Metastatic Liver Carcinoma in the Adrenal Gland (tissue), 2 donors: Measurements from ENCODE around the genes TCAP and CDC6.

DNA sequence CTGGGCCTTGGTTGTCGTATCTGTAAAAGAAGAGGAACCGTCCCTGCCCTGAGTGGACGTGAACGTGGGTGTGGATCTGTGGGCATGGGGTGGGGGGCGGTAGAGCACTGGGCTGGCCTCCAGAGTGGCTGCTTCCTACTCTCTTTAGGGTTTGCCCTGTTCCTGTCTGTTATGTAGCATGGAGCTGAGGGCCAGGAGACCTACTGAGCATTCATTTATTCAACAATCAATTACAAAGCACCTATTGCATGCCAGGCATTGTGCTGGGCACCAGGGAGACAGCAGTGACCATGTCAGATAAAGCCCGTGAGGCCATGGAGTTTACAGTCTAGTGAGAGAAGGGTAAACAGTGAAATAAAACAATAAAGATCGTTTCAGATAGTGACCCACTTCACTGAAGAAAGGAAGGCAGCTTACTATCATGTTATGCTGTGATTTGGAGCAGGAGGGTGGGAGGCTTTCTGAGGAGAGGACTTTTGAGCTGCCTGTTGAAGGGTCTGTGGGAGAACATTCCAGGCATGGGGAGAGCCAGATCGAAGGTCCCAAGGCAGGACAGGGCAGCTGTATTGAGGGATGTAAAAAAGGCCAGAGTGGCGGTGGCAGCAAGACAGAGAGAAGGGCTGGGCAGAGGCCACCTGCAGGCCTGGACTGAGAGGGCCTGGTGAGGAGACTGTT lies 12.9 kb upstream of the TCAP start:
- PRO-cap, 2 experiments: no peak in any of the 2 experiments

DNA sequence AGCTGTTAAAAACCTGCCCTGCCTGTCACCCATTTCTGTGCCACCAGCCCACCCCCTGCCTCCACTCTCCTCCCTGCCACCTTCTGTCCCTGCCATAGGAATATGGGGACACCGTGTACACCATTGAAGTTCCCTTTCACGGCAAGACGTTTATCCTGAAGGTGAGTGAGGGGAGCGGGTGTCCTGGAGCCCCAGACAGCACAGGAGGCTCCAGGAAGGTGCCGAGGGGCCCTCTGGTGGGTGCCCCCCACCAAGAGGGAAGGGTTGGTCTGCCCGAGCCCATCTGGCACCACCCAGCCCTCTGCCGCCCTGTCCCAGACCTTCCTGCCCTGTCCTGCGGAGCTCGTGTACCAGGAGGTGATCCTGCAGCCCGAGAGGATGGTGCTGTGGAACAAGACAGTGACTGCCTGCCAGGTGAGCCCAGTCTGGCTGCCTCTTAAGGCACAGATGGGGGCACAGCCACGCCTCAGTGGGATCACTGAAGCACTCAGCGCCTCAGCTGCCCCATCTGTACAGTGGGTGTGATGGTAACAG lies 5.0 kb upstream of the TCAP start:
- PRO-cap, 2 experiments: no peak in any of the 2 experiments

- PRO-cap, 2 experiments: no peak in any of the 2 experiments
These were observed 2.7 kb upstream of the TCAP start for GRCh38 chr17:39662419-39662948.

DNA sequence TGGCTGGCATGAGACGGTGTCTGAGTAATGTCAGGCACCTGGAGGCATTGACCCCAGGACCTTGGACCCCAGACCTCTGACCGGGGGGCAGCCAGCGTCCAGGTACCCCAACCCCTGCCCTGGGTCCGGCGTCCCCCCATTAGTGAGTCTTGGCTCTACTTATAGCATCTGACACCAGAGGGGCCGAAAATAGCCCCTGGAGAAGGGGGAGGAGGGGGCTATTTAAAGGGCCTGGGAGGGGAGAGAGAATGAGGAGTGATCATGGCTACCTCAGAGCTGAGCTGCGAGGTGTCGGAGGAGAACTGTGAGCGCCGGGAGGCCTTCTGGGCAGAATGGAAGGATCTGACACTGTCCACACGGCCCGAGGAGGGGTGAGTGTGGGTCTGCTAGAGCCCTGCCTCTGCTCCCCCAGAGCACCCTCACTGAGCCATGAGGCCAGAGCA lies at the start of gene TCAP:
Gene TCAP (plus strand): TSS at position 251 of the 443 bp plus-strand sequence.
- PRO-cap, 2 experiments: no peak in any of the 2 experiments

- PRO-cap, 2 experiments: no peak in any of the 2 experiments
These were observed 9.4 kb downstream of the PGAP3 start for GRCh38 chr17:39678321-39678981.

GRCh38 chr17:39703545-39703995 lies 3.7 kb downstream of the ERBB2 start:
- PRO-cap, 2 experiments: peak in 2 of 2 experiments; most common plus-strand start chr17:39703661 (in 2)

GRCh38 chr17:39704817-39705676 lies 5.2 kb downstream of the ERBB2 start:
- PRO-cap, 2 experiments: no peak in any of the 2 experiments

DNA sequence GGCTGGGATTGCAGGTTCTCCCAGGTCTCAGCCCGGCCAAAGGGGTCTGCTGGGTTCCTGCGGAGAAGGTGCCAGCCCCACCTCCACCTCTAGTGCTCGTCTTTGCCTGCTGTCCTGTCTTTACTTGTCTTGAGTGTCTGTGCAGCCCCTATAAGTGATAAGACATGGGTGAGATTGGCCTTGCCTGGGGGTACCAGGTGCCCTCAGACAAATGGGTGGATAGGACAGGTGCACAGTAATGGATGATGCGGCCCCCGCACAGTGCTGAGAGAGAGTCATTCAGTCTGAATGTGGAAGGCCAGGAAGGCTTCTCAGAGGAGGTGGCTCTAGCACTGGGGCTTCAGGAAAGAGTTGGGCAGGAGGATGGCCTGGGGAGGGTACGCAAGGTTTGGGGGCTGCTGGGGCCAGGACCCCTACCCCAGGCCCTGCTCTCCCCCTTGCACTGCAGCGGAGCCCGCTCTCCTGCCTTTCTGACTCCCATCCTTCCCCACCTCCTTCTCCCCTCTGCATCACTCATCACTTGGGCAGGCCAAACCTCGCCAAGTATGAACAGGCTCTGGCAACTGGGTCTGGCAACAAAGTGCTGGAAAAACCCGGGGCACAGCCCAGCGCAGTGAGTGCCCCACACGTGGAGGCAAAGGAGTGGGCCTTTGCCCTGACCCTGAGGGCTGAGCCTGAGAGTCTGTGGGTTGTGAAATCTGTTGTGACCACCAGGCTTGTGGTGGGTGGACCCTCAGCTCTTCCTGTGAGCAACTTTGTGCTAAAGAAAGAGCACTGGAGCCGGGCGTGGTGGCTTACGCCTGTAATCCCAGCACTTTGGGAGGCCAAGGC lies 3.4 kb downstream of the GRB7 start:
- PRO-cap, 2 experiments: no peak in any of the 2 experiments

- PRO-cap, 2 experiments: no peak in any of the 2 experiments
These were observed 15.4 kb downstream of the GRB7 start for GRCh38 chr17:39753110-39753482.

DNA sequence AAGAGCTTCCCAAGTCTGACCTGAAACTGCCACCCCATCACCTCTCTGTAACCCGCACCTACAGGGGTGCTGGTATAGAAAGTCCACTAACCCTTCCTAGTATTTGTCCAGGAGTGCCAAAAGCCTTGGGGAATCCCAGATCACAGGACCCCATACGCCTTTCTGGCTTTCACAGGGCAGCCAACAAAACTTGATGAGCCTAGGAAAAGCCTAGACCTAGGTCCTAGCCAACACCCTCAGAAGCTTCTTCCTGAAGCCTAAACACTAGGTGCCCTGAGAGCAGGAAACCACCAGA lies 1.4 kb downstream of the ORMDL3 start:
- PRO-cap, 2 experiments: no peak in any of the 2 experiments

GRCh38 chr17:39926408-39927465 lies 664 bp downstream of the ORMDL3 start:
- PRO-cap, 2 experiments: peak in 2 of 2 experiments; most common plus-strand start chr17:39926720 (in 2); most common minus-strand start chr17:39926585 (in 2)

DNA sequence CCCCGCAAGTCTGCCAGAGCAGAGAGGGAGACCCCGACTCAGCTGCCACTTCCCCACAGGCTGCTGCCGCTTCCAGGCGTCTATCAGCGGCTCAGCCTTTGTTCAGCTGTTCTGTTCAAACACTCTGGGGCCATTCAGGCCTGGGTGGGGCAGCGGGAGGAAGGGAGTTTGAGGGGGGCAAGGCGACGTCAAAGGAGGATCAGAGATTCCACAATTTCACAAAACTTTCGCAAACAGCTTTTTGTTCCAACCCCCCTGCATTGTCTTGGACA lies 255 bp upstream of the CSF3 start:
- PRO-cap, 2 experiments: no peak in any of the 2 experiments

GRCh38 chr17:40087973-40089001 lies 12.1 kb downstream of the NR1D1 start:
- PRO-cap, 2 experiments: no peak in any of the 2 experiments

DNA sequence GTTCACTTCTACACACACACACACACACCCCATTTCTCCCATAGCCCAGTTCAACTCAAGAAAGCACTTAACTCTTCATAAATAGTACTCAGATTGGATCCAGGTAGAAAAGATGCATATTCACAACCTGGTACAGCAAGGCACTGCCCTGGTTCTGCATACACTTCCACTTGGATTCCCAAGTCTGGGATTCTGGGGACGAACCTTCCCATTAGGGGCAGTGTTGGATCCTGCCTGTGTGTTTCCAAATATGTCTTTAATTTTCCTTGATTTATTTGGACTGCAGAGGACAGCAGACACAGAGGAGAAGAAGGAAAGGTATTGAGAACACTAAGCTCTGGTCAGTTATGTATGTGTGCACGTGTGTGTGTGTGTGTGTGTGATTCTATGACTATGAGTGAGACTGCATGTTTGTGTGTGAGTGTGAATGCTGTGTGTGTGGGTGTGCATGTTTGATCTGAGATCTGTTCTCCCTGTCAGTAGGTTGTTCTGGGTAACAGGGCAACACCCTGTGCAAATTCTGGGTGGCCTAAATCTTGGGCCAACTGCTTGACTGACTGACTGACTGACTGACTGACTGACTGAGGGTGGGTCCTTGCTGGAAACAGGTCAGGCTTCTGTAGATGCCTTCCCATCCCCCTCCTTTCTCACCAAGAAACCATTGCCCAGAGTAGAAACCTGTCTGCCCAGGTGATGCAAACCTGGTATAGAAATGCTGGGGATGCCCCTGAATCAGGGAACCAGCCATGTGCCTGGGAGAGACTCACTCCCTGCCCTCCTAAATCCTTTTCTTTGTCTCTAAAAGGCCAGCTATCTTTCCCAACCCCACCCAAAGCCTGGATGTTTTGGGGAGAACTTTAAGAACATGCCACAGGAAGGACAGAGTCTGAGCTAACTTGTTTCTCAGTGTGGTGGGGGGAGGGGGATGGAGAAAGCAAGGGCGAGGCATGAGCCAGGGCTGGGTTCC lies 4.2 kb upstream of the NR1D1 start:
- PRO-cap, 2 experiments: no peak in any of the 2 experiments

DNA sequence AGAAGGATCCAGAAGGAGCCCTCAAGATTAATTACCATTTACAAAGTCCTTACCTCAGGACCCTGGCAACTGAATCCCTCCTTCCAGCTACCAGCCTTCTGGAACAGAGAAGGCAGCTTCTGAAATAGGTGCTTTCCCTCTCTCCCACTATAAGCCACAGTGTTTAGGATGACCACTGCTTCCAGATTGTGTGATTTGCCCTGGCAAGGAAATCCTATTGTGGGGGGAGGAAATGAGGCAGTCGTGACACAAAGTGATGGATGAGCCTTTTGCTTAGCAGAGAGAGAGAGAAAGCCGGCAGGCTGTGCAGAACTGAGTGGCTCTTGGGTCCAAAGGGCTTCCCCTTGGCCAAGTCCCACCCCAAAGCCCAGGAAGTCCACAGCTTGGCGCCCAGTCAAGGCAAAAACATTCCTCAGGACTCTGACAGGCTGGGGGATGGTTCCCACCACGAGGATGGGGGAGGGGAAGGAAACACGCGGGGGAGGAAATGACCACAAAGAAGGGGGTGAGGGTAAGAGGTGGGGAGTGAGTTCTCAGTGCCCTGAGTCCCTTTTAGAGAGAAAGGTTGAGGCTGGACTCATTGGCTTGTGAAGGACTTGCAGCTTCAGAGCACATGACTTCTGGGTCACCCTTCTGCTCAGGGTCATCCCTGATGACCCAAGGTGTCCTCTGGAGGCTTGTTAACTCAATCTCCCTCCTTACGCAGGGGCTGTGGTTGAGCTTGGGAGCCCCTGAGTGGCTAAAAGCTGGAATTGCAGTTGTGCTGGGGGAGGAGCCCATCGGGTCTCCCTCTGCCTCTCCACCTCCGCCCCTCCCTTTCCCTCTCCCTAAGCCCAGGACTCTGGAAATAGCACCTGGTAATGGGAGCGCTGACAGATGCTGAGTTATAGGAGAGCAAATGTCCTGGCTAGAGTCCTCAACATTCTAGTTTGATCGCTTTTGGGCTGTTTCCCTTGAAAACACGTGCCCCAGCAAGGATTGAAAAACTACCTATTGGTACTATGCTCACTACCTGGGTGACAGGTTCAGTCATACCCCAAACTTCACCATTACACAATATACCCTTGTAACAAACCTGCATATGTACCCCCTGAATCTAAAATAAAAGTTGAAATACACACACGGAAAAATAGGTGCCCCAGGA lies 10.3 kb upstream of the MSL1 start:
- PRO-cap, 2 experiments: peak in 1 of 2 experiments; most common minus-strand start position 318 of the sequence (in 1)

DNA sequence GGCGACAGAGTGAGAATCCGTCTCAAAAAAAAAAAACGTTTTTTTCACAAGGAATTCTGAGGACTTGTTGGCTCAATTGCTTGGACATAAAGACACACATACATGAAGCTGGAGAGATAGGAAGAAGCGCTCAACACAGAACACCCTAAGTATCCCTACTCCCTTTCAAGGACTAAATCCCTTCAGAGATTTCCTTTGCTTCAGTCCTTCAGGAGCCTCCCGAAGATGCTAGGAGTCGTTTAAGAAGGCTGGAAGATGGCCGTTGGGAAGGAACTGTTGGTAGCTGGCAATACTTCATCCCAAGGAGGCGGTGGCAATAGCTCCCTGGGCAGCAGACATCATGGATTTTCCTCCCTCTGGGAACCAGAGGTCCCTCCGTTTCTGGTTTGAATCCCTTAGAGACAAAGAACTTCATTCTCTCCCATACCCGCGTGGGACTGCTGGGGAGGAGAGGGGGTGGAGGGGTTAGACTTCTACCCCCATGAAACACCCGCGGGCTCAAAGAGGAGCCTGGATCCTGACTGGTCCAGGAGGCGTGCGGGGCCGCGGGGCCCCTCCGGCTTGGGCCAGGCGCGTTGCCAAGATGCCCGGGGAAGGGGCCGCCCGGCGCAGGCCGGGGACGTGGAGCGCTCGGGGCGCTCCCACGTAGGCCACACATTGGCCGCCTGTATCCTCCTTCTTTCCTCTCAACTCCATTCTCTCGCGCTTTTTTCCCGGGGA lies 637 bp upstream of the MSL1 start:
- PRO-cap, 2 experiments: no peak in any of the 2 experiments

DNA sequence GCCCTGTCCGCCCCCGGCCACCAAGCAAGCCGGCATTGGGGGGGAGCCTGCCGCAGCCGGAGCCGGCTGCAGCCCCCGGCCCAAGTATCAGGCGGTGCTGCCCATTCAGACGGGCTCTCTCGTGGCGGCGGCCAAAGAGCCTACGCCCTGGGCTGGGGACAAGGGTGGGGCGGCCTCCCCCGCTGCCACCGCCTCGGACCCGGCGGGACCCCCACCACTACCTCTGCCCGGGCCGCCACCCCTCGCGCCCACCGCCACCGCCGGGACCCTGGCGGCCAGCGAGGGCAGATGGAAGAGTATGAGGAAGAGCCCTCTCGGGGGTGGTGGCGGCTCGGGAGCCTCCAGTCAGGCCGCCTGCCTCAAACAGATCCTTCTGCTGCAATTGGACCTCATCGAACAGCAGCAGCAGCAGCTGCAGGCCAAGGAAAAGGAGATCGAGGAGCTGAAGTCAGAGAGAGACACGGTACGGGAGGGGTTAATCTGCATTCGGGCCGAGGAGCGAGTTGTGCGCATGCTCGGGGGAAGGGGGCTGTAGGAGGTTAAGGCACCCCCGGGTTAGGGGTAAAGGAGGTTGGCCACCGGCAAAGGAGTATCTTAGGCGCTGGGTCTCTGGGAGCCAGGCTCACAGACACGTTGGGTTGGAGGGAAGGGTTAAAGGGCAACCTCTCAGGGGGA lies 1.3 kb downstream of the MSL1 start:
- PRO-cap, 2 experiments: peak in 2 of 2 experiments; most common minus-strand start position 398 of the sequence (in 2)

GRCh38 chr17:40179668-40180001 lies 2.4 kb downstream of the RAPGEFL1 start:
- PRO-cap, 2 experiments: no peak in any of the 2 experiments

DNA sequence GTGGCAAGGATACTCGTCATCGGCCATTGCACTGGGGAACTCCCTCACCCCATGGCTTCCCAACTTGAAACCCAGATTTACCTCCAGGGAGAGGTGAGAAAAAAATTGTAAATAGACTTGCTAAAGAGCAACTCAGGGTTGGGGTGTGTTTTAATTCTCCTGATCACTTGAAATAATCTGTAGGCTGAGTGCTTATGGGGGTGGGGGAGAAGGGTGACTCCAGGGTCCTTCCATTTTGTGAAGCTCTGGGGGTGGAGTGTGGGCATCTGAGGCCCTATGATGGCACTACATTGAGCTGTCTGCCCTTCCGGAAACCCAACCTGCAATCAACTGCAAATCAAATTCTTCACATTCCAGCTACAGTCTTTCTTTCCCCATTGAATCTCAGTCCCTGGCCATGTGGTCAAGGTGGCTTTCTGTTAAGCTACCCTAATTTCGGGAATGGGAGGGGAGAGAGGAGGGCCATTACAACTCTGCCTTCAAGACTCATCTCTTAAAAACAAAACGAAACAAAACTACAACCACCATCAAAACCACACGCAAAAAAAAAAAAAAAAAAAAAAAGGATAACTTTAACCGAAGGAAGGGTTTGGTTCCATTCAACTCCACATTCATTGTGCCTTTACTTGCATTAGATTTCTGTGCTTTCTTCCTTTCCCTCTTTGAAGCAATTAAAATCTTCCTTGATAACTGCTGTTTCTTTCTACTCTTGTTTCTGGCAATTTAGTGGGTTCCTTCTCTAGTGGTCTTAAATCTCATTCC lies 5.9 kb upstream of the CDC6 start:
- PRO-cap, 2 experiments: no peak in any of the 2 experiments

DNA sequence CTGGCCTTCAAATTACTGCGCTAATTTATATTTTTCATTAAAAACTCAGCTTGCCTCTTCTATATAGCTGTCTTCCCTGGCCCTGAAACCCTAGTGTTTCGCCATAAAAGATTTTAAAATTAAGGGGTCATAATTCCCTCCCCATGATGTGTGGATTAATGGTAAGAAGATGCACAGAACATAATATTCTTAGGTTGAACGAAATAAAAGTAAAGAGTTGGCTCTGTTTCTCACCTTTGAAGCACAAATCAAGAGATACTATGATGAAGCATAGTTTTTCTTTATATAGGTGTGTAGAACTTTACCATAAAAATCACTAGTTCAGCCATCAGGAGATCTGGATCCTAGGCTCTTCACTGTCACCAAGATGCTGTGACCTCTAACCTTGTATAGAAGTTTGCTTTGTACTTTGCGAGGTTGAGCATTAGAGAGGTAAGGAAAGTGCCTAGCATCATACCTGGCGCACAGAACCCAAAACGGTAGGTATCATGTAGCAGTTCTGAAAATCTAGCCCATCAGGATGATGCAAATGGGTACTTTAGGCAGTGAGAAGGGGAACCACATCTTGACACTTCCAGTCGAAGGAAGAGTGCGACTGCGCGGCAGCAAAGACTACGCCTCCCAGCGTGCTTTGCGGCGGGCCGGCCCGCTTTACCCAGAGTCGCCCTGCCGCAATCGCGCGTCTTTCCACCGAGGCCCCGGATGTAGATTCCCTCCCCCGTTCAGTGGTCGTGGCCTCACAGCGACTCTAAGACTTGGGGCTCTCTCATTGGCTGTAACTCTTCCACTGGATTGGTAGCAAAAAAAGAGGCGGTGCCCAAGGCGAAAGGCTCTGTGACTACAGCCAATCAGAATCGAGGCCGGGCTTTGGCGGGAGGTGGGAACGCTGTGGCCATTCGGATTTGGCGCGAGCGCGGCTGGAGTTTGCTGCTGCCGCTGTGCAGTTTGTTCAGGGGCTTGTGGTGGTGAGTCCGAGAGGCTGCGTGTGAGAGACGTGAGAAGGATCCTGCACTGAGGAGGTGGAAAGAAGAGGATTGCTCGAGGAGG lies at the start of gene CDC6:
Gene CDC6 (plus strand): TSS at position 895 of the 1,047 bp plus-strand sequence.
- PRO-cap, 2 experiments: peak in 2 of 2 experiments; most common plus-strand start position 899 of the sequence (in 1); most common minus-strand start position 711 of the sequence (in 2)